Cardiac atrium fibroblast (primary cell): ENCODE data around the gene SLC9C1.

DNA sequence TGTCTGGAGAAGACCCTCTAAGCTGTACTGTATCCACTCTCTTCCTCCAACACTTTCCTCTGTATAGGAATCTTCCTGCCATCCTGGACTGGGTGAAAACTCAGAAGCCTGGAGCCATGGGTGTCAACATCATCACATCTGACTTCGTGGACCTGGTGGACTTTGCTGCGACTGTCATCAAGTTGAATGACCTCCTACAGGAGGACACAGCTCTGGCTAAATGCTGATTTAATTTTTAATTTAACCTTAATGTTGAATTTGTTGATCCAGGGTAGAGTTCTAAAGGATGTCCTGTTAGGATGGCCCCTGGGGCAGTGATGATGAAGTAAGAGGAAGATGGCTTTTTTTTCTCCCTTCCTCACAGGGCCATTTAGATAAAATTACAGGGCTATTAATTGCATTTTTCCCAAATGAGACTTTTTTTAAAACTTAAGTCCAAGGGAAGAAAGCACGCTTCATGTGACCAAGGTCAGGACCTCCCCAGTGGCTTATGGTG lies 46.2 kb downstream of the PLCXD2 start:
- RAMPAGE, long total RNA, result no peak

- RAMPAGE, long total RNA, result no peak
These were observed 75.1 kb upstream of the PHLDB2 start for GRCh38 chr3:111784053-111784252.

- RAMPAGE, long total RNA, result no peak
These were observed 6.1 kb downstream of the PHLDB2 start for GRCh38 chr3:111865000-111865815.

- RAMPAGE, long total RNA, result no peak
These were observed 825 bp downstream of the ABHD10 start for GRCh38 chr3:111979621-111980081.

DNA sequence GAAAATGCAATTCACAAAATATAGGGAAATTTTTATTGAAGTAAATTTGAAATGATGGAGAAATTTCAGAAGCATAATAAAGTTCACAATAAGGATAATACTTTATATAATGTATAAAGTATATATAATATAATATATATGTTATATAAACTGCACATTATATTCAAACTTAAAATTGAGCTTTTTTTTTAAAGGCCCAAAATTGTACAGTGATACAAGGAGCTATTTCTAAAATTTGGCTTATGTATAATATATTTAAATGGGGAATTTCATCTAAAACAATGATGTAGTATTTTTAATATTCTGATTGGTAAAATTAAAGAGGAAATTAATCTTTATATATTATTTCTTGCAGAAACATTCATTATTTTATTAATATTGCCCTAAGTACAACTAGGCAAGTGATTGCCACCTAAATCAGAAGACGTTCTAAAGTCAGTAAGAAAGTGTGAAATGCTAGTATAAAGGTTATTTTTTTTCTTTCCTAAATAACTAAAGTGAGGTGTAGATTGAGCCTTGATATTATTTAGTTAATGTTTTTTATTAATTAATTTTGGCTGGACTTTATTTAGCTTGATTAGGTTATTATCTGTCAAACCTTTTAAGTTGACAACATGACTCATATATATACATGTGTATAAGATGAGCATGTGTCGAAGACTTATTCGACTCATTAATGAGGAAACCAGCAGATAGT lies 6.5 kb upstream of the TAGLN3 start:
- RAMPAGE, long total RNA, result no peak

- RAMPAGE, long total RNA, result no peak
These were observed 1.5 kb downstream of the TAGLN3 start for GRCh38 chr3:111999849-112000914.

DNA sequence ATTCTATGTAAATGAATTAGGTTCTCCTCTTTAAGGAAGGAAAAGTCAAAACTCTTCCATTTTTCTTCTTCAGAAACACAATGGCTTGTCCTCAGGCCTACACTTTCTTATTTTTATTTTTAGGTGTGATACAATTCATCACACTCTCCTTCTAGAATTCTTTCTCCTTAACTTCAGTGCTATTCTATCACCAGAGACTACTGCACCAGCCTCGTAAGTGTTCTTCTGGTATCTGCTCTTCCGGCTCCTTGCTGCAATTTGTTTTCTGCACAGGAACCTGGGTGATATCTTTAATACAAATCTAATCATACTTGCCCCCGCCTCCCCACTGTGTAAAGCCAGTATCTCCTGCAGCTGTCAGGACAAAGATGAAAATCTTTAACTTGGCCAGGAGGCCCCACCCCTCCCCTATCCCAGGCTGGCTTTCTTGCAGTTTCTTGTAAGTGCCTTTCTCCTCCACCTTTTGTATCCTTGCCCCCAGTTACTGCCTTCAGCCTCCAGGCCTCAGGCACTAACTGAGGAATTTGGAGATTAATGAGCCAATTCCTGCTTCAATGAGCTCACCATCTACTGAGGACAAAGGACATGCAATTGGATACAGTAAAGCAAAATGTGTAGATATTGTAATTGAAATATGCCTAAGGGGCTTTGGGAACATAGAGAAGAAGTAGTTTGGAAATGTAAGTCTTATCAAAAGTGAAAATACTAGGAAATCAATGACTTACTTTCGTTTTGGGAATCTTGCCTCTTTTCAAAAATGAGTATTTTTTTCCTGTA lies 6.6 kb downstream of the GCSAM start:
- RAMPAGE, long total RNA, result no peak

- RAMPAGE, long total RNA, result no peak
These were observed at the start of gene SLC9C1 for GRCh38 chr3:112293459-112294609. SLC9C1 (minus strand) TSS chr3:112294216.

DNA sequence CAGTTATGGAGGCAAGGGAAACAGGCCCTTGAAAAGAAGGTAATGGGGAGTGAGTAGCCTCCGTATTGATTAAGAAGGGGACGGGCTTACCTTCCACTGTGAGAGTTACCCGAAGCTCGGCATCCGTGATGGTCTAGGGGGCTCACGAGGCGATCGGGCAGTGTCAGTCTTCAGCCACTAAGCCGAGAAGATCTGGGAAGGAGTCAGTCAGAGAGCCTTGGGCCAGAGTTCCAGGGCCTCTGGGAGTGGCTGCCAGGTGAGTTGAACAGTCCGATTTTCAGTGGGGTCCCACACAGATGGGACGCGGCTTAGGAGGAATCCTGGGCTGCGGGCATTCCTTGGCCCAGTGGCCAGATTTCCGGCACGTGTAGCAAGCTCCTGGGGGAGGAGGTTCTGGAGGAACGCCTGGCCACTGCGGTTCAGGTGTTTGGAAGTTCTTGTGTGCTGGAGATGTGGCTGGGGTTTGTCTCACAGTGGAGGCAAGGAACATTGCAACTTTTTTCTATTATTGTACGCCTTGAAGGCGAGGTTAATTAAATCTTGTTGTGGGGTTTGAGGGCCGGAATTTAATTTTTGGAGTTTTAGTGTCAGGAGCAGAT lies 78.5 kb downstream of the BTLA start:
- RAMPAGE, long total RNA, result no peak

GRCh38 chr3:112847626-112847964 lies 931 bp upstream of the CD200R1L start:
- RAMPAGE, long total RNA, result no peak

- RAMPAGE, long total RNA, result no peak
These were observed 32.3 kb upstream of the NEPRO start for GRCh38 chr3:113051665-113052187.

DNA sequence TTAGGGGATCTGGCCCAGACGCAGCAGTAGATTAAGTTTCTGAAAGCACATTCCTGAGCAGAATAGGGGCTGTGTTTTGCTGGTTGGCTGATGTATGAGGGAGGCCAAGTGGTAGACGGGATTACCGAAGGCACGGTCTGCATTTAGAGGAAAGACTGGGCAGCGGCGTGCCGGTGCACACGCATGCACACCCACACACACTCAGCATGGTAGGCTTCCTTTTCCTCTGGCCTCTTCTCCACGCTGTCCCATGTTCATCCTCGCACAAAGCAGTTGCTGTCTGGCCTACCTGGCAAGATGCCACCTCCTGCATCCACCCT lies 43.1 kb downstream of the BOC start:
- RAMPAGE, long total RNA, result no peak

GRCh38 chr3:113264437-113264747 lies 53.0 kb downstream of the BOC start:
- RAMPAGE, long total RNA, result no peak

- RAMPAGE, long total RNA, result no peak
These were observed 29.6 kb downstream of the SPICE1 start for GRCh38 chr3:113485140-113485923.

DNA sequence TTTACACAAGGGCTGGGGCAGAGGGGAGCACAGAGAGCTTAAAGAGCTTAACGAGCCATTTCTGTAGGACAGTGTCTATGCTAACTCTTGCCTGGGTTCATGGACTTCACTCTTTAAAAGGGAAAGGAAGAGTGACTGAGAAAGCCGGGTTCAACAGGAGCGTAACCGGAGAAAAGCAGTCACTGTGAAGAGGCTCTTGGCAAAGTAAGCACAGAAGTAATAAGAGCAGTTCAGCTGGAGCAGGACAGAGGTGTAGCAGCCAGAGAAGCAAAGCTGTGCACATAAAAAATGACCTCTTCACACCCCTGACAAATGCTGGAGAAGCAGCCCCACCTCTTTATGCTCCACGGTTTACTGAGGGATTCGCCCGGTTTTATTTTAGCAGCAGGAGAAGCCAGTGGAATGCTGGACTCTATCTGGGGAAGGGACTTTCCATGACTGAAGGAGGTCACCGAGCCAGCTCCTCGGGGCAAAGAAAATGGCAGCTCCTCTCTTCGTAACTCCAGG lies 66.4 kb downstream of the USF3 start:
- RAMPAGE, long total RNA, result no peak

- RAMPAGE, long total RNA, result no peak
These were observed 33.2 kb downstream of the USF3 start for GRCh38 chr3:113663203-113663677.

DNA sequence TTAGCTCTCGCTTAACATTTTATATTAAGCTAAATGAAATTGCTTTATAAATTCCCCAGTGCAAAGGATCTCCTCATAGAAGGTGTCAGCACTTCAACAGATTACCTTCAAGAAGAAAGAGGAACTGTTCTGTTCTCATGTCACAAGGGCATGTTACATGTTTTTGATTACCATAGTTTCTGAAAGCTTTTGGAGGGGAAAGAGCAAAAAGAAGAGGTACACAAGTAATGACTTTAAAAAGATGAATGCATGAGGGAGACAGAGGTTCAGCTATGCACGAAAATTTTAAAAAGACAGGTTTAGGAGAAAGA lies 45.2 kb downstream of the CCDC191 start:
- RAMPAGE, long total RNA, result no peak

- RAMPAGE, long total RNA, result no peak
These were observed 24.1 kb downstream of the ZNF80 start for GRCh38 chr3:114213191-114213795.

DNA sequence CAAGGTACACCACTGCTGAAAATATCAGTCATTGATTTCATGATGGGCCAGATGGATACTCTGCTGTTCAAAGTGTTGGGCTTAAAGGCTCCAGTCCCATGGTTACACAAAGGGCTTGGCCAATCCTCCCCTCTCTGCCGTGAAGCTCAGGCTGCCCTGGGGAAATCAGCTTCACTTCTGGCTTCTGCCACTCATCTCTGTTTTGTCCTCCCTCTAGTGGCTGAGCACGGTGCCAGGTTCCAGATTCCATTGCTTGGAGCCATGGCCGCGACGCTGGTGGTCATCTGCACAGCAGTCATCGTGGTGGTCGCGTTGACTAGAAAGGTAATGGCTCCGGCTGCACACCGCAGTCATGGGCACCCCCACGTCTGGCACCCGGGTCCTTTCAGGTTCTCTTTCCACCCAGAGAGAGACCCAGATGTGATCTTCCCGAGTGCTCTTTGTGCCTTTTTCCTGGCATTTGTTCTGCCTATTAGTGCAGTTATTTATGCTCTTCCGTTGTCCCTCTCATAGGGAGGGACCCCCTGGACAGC lies 5.6 kb downstream of the TIGIT start:
- RAMPAGE, long total RNA, result no peak

DNA sequence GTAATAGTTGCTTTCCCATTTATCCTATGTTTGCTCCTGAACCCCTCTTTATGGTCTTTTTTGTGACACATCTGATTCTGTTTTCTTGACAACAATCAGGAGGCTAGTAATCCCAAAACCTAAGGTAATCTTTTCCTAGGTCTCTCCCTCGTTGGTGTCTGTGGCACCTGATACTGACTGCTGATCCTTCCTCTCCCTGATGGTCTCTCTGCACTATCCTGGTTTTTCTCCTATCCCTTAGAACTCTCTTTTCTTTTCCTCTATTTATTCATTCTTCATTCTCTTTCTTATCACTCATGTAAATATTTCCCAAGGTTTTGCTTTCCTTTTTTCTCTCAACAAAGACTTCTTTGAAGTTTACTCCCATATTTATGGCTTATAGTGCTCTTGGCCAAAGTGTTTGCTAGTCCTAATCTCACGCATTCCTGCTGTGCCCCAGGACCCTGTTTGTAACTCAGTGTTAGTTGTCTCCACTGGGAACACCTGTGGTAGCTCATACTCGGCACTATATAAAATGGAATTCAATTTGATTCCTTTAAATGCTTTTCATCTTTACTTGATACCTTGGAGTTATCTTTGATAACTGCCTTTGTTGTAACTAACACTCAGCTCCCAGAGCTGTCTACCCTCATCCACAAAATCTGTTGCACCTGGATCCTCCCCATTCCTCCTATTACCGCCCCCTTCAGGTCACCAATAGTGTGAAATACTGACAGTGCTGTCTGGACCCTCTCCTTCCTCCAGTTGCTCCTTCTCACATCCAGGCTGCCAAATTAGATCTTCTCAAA lies 76.7 kb downstream of the TIGIT start:
- RAMPAGE, long total RNA, result no peak